ENCODE measurements around the gene FCHSD2.

GRCh38 chr11:72189475-72190138 is 2.3 kb upstream of the FOLR1 start:
- PRO-cap: no peak

- PRO-cap: no peak
Measured at GRCh38 chr11:72411511-72412165, 22.7 kb downstream of the CLPB start.

DNA sequence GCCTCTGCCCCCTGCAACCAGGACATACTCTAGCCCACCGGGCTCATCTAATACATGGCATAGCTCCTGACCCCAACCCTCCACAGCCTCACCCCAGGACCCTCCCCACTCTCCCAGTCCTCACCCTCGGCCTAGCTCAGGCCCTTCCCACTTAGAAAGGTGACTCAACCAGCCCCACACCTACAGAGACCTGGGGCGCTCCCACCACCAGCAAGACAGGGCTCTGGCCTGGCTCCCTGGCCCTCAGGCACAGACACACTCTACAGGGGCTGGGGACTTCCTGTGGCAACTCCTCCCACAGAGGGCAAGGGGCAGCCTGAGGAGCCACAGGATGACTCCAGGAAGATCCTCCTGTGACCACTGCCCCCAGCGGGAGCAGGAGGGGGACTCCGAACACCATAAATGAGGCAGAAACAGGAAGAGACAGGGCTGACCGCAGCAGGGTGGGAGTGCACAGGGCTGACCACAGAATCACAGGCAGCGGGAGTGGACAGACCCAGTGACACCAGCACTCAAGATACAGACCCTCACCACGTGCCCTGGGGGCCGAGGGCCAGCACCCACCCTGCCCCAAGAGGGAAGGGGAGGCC is 10.9 kb downstream of the ARAP1 start:
- PRO-cap: no peak

DNA sequence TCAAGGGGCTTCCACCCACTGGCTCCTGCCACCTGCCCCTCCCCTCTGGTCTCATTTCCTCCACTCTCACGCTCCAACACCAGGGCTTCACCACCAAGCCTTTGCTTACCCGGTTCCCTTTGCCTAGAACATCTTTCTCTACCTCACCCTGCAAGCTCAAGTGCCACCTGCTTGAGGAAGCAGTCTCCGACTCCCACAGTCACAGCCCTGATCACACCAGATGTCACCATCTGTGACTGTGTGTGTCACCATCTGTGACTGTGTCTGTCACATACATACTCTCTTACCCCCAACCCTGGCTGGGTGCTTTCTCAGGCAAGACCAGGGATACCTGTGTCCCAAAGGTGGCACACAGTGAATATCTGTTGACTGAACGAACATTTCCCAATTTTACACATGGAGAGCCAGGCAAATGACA is 8.3 kb downstream of the ARAP1 start:
- PRO-cap: no peak

GRCh38 chr11:72750857-72751623 is 1.2 kb downstream of the ARAP1 start:
- PRO-cap: no peak

- PRO-cap: no peak
Measured at GRCh38 chr11:72787027-72788146, 6.5 kb downstream of the STARD10 start.

DNA sequence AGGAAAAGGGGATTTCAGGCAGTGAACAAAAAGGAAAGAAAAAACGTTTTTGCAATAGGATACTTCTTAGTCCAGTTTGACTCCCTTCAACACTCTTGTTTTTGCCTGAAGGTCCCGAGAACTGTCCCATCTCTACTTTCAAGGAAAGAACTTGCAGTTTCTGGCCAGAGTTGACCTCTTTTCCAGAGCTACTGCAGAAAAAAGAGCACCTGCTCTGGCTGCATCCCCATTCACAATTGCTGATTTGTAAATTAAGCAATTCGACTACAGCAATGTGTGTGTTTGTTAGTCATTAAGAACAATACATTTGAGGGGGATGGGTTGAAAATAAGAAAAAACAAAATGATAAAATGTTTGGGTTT is 160.0 kb downstream of the FCHSD2 start:
- PRO-cap: no peak

DNA sequence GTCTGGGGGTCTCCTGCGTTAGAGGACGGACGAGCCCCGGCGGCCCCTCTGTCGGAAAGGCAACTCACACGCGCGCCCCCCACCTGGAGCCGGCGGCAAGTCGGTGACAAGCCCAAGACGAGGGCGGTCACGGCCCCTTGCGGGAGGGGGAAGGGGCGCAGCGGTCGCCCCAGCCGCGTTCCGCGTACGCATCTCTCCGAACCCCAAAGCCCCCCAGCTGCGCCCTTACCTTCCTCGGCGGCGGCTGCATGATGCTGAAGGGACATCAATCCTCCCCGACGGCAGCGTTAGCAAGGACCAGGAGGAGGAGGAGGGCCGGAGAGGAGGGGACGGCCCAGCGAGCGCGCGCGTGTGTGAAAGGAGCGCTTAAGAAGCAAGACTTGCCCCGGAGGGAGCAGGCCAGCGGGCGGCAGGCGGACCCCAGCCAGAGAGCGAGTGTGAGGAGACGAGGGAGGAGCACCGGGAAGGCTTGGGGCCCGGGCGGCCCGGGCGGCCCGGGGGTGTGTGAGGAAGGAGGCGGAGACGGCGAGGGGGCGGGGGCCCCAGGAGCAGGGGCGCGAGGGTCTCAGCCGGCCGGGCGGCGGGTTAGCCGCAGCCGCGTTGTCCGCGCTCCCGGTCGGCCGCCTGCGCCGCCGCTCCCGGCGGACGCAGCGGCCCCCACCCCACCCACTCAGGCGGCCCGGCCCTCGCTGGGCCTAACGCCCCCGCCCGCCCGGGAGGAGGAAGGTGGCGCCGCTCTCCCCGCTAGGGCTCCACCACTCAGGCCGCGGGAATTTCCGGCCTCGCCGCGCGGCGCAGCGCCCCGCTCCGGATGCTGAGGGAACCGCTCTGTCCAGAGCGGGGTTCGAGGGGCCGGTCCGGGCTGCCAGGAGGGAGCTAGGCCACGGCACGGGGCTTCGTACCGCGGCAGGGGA is at the start of gene FCHSD2:
FCHSD2 (minus strand) TSS at position 691 of the 914 bp plus-strand sequence.
- PRO-cap: bidirectional peak, plus-strand start at position 376 of the sequence, minus-strand start at position 439 of the sequence; bidirectional peak, plus-strand start at position 782 of the sequence, minus-strand start at position 652 of the sequence

GRCh38 chr11:73147853-73148739 is 6.0 kb upstream of the FCHSD2 start:
- PRO-cap: bidirectional peak, plus-strand start at chr11:73148301, minus-strand start at chr11:73148152

GRCh38 chr11:73173570-73174452 is 31.7 kb upstream of the FCHSD2 start:
- PRO-cap: unidirectional peak, plus-strand start at chr11:73173929

- PRO-cap: no peak
Measured at GRCh38 chr11:73283226-73283952, 11.3 kb downstream of the P2RY6 start.

DNA sequence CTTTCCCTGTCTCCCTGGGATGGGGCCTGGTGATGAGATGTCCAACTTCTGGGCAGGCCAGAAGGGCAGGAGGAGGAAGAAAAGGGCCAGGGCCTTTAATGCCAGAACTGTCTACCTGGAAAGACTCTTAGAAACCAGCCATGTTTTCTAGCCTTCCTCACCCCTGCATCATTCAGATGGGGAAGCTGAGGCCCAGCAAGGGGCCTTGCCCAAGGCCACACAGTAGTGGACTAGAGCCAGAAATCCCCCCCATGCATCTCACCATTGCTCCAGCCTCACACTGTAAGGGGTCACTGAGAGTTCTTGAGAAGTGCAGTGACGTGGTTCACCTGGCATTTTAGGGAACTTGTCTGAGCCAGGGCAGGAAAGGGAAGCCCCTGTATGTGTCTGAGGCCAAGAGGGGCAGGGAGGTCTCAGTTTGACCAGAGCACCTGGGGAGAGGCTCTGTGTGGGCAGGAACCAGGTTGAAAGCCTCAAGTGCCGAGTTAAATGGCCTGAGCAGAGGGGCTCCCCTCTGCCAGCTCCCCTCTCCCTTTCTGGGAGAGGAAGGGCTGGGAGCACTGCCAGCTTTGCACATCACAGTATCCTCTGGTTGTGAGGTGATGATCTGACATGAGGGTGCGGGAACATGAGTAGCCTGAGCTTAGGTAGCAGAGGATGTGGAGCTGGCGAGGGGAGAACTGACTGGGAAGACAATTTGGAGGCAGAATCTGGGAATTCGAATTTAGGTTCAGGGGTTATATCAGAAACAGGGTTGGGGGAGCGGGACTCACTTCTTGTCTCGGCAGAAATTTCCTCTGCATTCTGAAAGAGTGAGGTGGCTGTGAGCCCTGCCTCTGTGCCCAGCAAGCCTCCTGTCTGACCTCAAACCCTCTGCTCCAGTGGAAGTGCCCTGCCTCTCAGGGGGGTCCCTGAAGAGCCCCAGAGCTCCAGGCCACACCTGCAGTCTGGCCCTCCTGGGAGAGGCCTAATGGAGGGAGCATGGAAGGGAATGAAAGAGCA is 14.5 kb downstream of the ARHGEF17 start:
- PRO-cap: no peak

DNA sequence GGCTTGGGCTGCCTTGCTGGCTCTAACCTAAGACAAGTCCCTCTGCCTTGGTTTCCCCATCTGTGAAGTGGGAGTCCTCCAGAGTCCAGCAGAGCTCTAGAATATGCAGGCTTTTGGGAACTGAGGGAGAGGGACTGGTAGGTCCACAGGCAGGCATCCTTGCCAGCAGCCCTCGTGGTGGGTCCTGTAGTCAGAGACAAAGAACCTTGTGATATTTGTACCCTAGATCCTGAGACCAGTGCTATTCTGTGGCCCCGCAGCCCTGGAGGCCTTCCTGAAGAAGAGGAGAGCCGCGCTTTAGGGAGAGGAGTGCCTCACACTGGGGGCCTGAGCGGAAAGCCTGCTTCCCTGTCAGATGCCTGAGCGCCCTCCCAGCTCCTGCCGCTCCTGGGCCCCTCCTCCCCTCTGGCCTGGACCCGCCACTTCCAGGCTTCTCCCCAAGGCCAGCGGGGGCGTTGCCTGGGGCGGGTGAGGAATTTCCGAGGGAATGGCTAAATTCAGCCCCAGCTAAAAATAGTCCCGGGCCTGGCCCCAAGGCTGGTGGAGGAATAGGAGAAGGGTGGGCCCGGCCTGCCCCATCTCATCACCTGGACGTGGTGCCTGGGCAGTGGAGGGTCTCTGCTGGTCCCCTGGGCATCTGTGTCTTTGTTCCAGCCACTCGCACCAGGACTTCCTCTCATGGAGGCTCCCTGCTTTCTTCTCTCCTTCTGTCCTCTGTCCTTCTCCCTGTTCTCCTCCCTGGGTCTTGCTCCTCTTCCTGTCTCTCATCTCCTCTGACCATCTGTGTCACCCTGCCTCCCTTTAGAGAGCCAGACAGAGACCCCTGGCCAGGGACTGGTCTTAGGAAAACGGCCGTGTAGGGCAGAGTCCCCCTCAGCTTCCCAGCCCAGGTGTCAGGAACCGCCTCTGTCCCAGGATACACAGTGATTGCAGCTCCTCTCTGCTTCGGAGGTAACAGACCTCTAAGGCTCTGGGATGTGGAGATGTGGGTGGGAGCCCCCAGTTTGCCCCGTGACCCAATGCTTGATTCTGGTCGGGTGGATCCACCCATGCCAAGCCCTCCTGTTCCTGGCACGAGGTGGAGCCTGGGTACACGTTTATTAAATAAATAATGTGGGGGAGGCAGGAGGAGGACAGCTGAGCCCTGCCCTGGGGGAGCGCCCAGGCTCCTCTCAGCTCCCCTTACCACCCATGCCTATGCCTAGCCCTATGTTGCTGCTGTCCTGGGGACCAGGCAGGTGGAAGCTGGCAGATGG is 15.6 kb downstream of the ARHGEF17 start:
- PRO-cap: unidirectional peak, minus-strand start at position 407 of the sequence

- PRO-cap: no peak
Measured at GRCh38 chr11:73367983-73368716, 8.0 kb upstream of the RELT start.

DNA sequence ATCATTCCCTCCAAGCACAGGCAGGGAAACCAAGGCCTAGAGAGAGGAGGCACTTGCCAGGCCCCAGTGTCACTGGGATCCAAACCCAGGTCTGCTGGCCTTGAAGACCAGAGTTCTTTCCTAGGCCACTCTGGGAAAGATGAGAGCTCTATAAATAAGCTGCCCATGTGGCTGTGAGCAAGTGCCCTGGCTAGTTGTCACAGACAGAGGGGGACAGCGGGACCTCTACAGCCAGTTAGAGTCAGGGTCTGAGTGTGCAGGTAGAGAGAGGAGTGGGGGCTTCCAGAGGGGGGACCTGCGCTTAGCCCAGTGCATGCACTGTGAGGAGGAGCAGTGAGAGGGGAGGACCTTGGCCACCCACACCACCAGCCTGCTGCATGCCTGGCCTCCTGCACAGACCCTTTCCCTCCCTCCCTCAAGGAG is 4.9 kb downstream of the RELT start:
- PRO-cap: no peak

- PRO-cap: no peak
Measured at GRCh38 chr11:73381525-73382008, 5.4 kb downstream of the RELT start.

DNA sequence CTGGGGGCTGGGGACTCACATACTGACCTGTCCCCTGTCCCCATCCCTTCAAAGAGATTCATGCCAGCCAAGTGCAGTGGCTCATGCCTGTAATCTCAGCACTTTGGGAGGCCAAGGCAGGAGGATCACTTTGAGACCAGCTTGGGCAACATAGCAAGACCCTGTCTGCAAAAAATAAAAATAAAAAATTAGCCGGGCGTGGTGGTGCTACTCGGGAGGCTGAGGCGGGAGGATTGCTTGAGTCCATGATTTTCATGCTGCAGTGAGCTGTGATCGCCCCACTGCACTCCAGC is 15.2 kb downstream of the RELT start:
- PRO-cap: no peak

- PRO-cap: no peak
Measured at GRCh38 chr11:73875511-73876239, 971 bp downstream of the COA4 start.

DNA sequence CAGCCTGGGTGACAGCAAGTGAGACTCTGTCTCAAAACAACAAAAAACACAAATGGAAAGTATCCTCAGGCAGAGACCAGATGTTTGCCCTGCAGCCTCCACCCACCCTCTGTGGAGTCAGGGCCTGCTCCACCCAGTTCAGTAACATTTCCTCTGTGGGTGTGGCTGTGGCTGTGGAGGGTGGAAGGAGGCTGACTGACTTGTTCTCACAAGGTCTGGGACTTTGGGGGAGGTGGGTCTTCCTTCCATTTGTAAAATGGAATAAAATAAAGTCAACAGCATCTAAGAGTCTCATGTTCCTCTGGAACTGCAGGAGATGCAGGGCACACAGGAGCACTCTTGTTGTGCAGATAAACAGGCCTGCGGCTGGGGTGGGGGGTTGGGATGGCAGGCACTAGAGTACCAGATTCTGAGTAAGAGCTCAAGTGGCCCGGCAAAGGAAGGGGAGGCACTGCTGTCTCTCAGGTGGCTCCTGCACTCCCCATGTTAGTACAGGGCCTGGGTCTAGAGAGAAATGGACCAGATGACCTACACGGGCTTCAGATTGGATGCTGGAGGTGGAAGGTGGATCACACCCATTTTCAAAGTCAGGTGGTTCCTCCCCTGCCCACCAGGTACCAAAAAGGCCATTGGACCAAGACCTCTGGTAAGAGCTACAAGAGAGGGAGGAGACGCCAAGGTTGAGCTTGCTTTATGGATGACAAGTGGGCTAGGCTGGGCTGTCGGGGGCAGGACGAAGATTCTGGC is 8.5 kb downstream of the UCP2 start:
- PRO-cap: no peak

DNA sequence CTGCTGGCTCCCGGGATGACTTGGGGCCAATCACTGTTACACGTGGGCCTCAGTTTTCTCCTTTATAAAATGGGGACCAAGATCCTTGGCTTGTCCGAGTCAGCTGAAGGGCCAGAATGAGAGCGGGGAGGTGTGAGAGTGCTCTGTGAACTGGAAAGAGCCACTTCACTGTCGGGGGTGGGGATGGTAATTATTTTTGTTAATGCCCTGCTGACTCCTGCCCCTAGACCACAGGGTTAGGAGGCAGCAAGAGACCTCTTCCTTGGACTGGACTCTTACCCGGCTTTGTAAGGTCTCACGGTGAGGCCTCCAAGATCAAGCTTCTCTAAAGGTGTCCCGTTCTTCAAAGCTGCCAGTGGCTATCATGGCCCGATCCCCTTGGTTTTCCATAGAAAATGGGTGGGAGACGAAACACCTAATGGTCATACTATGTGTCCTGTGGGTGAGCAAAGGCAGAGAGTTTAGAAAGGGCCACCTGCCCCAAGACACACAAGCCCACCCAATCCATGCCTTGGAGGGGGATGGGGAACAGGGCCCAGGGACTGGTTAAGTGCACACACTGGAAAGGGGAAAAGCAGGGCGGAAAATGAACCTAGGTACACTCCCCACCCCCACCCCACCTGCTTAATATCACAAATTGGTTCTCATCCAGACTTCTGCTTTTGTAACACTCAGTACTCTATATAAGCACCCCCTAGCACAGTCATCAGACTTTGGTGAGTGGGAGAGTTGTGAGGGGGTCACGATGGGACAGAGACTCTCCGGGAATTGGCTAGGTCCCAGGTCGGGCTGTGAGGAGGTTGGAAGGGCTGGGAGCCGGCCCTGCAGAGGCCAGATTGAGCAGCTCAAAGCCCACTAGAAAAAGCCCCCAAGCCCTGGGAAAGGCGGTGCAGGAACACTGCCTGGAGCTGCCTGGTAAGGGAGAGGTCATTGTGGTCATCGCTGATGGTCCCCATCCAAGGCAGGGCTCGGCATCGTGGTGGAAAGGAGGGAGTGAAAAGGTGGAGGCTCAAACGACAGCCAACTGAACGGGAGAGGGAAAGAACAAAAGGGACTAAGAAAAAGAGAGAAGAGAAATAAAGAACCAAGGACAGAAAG is 1.1 kb downstream of the UCP2 start:
- PRO-cap: no peak